Lower leg skin (tissue), 2 donors: ENCODE results near the genes SHPRH and UST.

DNA sequence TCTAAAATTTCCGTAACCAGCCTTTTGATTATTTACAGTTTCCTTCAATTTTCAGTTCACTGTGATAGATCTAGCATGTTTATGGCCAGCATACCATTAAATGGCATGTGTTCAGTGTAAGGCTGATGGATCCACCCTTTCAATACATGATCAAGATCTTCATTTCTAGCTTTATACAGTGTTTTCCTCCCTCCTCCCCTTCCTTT, 19.0 kb downstream of the STX11 start:
- PRO-cap, result no peak
- RAMPAGE, long total RNA, 2 experiments, result no peak in any of the 2 experiments

GRCh38 chr6:144265929-144266437, 19.2 kb upstream of the UTRN start:
- PRO-cap, result unidirectional peak, plus-strand start at chr6:144266363
- RAMPAGE, long total RNA, 2 experiments, result no peak in any of the 2 experiments

DNA sequence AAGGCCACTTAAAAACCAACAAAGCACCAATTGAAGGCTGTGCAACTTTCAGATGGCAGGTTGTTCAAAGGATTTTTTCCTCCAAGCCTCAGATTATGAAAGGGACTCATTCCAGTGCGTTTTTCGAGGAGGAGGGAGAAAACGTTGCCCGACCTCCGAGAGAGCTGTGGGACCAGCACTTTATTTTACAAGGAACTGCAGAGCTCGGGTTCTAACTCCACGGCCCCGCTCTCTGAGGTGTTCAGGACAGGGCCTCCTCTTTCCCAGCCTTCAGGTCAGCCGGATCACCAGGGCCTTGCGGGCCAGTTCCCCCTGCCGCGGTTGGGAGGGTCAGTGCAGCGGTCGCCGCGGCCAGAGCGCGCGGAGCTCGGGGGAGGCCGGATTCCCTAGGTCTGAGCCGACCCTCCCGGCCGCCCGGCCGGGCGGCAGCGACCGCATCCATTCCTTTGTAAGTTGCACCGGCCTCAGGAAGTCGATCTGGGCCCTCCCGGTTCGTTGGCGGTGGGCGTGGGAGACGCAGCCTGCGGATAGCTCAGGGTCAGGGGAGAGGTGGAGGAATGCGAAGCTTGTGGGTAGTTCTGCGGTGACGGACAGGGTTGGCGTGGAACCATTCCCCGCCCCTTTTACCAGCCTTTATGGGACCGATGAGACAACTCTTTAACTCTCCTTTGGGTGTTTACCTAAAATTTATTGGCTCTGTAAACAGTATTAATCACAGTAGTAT, 1.6 kb downstream of the UTRN start:
- PRO-cap, result unidirectional peak, plus-strand start at position 354 of the sequence; bidirectional peak, plus-strand start at position 610 of the sequence, minus-strand start at position 551 of the sequence
- RAMPAGE, long total RNA, 2 experiments, result no peak in any of the 2 experiments

DNA sequence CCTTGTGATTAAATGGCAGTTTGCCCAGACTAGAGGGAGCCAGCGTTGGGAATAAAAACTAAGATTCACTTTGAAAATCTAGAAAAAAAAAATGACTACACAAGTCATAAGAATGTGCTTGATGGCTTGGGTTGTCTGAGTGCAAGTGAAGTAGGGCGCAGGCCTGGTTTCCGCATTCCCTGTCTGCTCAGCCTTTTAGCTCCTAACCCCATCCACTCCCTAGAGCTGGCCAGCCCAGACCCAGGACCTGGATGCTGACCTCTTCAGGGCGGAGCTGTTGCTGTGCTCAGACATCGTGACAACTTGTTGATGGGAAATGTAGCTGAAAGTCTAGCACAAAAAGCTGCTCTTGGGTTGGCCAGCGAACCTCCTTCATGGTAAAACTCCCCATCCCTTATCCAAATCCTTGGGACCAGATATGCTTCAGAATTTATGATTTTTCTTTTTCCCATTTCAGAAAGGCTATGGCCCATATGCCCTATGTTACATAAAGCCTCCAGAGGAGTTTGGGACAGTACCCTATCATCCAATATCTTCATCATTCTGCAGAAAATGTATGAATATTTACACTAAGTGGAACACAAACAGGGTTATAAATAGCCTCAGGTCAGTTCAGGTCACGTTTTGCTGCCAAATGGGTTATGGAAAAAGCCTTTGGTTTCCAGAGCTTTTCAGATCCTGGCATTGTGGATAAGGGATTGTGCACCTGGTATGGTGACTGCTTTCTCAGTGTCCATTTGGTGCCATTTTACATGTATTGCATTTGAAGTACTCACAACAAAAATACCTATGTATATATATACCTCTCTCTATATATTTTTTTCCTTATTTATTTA, 29.2 kb downstream of the UTRN start:
- PRO-cap, result no peak
- RAMPAGE, long total RNA, 2 experiments, result no peak in any of the 2 experiments

DNA sequence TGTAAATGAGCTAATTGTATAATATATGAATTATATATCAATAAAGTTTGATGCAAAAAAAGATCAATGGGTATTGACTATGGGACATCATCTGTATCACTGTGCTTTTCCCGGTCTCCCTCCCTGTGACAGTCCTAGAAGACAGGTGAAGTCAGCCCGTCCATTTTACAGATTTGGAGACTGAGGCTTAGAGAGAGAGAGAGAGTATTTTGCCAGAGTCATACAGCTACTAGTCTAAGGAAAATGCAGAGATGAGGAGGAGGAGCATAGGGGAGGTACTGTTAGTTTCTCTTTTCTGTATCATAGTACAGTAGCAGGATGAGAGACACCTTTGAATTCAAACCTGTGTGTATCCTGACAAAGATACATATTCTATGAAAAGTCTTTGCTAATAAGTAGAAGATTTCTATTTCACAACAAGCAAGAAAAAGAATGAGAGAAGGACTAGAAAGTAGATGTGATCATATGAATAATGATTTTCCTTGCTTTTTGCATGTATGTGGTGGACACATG, 57.7 kb downstream of the UTRN start:
- PRO-cap, result no peak
- RAMPAGE, long total RNA, 2 experiments, result no peak in any of the 2 experiments

- PRO-cap, result no peak
- RAMPAGE, long total RNA, 2 experiments, result no peak in any of the 2 experiments
Observed at GRCh38 chr6:144450197-144450452, 165.0 kb downstream of the UTRN start.

DNA sequence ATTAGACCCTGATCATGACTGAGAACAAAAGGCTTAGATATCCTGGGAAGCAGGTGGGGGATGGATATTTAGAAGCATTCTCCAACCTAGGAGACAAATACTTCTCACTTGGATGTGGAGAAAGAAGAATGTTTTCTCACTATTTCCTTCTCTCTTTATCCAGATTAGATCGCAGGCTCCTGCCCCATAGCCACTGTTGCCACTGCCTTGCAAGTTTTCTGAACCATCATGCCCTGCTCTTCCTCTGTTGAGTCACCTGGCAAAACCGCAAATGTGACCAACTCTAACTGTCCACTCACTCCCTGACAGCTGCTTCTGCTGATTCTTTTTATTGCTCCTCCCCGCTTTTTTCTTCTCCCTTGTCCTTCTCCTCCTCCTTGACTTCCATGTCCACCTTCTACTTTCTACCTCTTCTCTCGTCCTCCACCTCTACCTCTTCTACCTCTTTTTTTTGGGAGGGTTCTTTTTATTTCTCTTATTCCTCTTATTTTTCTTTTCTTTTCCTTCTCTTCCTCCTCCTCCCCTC, 258.2 kb downstream of the UTRN start:
- PRO-cap, result no peak
- RAMPAGE, long total RNA, 2 experiments, result no peak in any of the 2 experiments

GRCh38 chr6:144623670-144624469, 338.7 kb downstream of the UTRN start:
- PRO-cap, result no peak
- RAMPAGE, long total RNA, 2 experiments, result no peak in any of the 2 experiments

DNA sequence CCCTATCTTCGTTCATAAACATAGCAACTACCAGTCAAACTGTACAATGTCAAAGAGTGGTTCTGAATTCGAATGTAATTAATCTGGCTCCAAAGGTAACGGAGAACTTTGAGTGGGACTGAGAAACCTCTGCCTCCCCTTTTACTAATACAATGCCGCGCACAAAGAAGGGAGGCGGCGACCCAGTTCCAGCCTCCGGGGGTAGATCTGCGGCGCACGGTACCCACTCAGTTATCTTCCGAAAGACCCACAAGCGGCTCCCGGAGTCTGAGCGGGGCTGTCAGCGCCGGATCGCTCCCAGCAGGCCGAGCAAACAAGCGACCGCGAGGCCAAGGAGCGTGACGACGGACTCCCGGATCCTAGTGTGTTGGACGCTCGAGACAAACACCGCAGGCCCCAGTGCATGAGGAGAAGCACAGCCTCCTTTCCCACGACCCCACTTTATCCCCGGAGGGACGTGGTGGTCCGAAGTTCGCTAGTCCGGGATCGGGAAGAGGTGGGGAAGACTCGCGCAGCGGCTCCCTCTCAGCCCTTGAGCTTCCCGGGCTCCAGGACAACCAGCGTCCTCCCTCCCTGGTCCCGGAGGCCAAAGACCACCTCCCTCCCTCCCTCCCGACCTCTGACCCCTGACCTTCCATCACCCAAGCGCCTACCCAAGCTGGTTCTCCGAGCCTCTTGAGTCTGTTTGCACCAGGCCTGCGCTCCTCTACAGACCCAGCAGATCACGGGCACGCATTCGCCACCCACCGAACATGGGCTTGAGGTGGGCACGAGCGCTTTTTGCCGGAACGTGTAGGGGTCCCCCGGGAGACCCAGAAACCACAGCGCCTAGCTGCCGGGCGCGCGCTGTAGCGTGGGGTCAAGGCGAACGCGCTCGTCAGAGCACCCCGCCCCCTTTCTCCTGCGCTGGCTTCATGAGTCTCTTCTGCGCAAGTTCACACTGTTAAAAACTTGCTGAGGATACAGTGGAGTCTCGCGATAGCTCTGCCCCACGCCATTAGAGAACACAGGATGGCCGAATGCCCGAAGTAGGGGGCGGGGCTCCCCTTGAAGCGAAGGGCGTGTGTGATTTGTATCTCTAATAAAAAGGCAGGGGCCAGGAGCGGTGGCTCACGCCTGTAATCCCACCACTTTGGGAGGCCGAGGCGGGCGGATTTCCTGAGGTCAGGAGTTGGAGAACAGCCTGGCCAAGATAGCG, at the start of gene SHPRH:
Gene SHPRH, minus strand, starts transcription at position 855 of the 1,198 bp plus-strand sequence.
- PRO-cap, result bidirectional peak, plus-strand start at position 316 of the sequence, minus-strand start at position 361 of the sequence; unidirectional peak, minus-strand start at position 588 of the sequence; bidirectional peak, plus-strand start at position 1,084 of the sequence, minus-strand start at position 872 of the sequence
- RAMPAGE, long total RNA, 2 experiments, result start-site peak on the minus strand in 2 of 2 experiments, centred at positions 580 to 858 of the sequence, 15 to 325 reads per replicate

GRCh38 chr6:146855223-146856000, 256.6 kb downstream of the ADGB start:
- PRO-cap, result no peak
- RAMPAGE, long total RNA, 2 experiments, result no peak in any of the 2 experiments

GRCh38 chr6:146985033-146985602, 219.1 kb upstream of the STXBP5 start:
- PRO-cap, result no peak
- RAMPAGE, long total RNA, 2 experiments, result no peak in any of the 2 experiments

GRCh38 chr6:147260172-147261282, 56.3 kb downstream of the STXBP5 start:
- PRO-cap, result no peak
- RAMPAGE, long total RNA, 2 experiments, result start-site peak on the plus strand in 1 of 2 experiments, at chr6:147260613-147260685 at its widest, 29 reads per replicate

GRCh38 chr6:147315172-147315843, 111.1 kb downstream of the STXBP5 start:
- PRO-cap, result no peak
- RAMPAGE, long total RNA, 2 experiments, result no peak in any of the 2 experiments

GRCh38 chr6:147326622-147327439, 122.6 kb downstream of the STXBP5 start:
- PRO-cap, result no peak
- RAMPAGE, long total RNA, 2 experiments, result no peak in any of the 2 experiments

DNA sequence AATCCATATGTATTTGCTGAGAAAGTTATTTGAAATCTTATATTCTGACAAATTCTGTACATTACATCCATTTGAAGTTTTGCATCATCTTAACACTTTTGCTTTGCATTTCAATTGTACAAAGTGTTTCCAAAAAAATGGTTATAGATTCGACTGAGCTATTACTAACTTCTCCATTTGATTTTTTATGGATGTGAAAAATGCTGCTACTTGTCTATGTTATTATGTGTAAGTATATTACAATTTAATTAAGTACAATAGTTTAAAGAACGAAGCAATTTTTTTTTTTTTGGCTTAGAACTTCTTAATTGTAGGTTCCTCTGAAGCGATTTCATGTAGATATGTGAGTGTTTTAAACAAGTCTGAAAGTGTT, 121.0 kb upstream of the SAMD5 start:
- PRO-cap, result no peak
- RAMPAGE, long total RNA, 2 experiments, result no peak in any of the 2 experiments

- PRO-cap, result no peak
- RAMPAGE, long total RNA, 2 experiments, result no peak in any of the 2 experiments
Observed at GRCh38 chr6:147529787-147530541, 21.5 kb downstream of the SAMD5 start.

- PRO-cap, result bidirectional peak, plus-strand start at chr6:148342997, minus-strand start at chr6:148342881; bidirectional peak, plus-strand start at chr6:148343178, minus-strand start at chr6:148343205
- RAMPAGE, long total RNA, 2 experiments, result start-site peak on the plus strand in 2 of 2 experiments, at chr6:148343051-148343190 at its widest, 59 to 79 reads per replicate
Observed at GRCh38 chr6:148342957-148343321, 301 bp downstream of the SASH1 start.

GRCh38 chr6:148471657-148472761, 129.4 kb downstream of the SASH1 start:
- PRO-cap, result no peak
- RAMPAGE, long total RNA, 2 experiments, result no peak in any of the 2 experiments

- PRO-cap, result bidirectional peak, plus-strand start at chr6:148519160, minus-strand start at chr6:148518946
- RAMPAGE, long total RNA, 2 experiments, result no peak in any of the 2 experiments
Observed at GRCh38 chr6:148518320-148519061, 175.9 kb downstream of the SASH1 start.

DNA sequence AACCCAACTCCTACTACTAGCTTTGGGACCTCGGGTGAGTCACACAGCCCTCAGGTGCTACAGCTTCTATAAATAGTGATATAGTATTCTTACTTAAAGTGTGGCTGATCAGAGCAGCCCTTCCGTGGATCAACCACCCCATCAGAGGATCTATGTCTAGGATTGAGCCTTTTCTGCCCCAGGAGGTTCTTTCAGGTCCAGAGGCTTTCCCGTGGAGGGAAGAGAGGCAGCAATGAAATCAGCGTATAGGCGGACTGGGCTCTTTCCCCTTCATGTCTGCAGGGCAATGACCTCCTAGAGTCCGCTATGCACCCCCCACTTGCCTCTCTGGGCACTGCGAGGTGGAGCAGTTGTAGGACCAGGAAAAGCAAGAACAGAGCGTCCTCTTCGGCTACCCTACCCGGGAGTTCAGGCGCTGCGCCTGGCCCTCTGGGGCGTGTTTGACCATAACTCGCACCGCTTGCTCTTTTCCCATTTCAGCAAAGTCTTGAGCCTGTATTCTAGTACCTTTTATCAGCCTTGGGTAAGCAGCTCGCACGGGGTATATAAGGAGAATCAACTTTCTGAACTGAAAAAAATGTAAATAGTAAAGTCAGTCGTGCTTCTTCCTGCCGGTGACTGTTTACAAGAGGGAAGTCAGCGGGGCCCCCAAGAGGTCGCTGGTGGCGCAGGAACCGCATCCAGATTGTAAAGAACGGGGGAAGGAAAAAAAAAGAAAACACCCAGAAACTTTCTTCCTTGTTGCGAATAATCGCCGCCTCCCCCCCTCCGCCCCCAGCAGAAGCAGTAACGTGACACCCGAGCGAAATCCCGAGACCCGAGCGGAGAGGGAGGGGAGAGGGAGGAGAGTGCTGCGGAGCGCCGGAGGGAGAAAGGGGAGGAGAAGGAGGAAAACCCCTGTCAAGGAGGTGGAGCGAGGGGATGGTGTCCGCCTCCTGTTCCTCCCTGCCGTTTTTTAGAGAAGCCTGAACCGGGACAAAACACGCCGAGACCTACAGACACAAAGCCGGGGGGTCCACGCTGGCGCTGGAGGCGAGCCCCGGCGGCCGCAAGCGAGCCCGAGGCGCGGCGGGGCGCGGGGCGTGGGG, at the start of gene UST:
Gene UST, plus strand, starts transcription at position 958 of the 1,088 bp plus-strand sequence.
- PRO-cap, result bidirectional peak, plus-strand start at position 958 of the sequence, minus-strand start at position 689 of the sequence
- RAMPAGE, long total RNA, 2 experiments, result no peak in any of the 2 experiments